H4 (cell line): Measurements from ENCODE around the gene PCK1.

DNA sequence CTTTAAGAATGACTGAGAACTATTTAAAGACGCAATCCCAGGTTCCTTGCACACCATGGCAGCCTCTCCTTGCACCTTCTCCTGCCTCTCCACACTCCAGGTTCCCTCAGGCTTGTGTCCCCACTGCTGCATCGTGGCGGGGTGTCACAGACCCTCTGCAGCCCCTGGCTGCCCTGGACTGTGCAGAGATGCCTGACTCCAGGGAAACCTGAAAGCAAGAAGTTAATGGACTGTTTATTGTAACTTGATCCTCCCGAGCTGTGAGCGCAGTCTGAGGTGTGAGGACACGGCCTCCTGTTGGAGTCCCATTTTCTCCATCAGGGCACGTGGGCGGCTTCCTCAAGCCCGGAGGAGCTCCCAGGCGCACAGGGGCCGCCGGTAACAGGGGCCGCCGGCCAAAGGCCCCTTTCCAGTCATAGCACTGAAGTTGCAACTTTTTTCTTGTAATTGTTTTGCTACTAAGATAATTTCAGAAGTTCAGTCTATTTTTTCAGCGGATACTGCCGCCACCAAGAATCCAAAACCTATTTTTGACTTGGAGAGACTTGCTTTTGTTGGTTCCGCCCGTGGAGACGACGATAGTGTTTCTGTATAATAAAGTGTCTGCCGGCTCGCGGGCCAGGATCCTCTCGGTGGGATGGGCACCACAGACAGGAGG is 17.0 kb downstream of the RBM38 start:
- RAMPAGE, long total RNA = no peak

GRCh38 chr20:57435414-57436284 is 44.5 kb downstream of the RBM38 start:
- RAMPAGE, long total RNA = no peak

- RAMPAGE, long total RNA = no peak
These were observed 49.7 kb downstream of the RBM38 start for GRCh38 chr20:57440534-57441594.

- RAMPAGE, long total RNA = no peak
These were observed 55.6 kb downstream of the CTCFL start for GRCh38 chr20:57468945-57470142.

GRCh38 chr20:57481756-57482363 is 43.1 kb downstream of the CTCFL start:
- RAMPAGE, long total RNA = no peak

GRCh38 chr20:57553671-57554047 is 7.3 kb upstream of the PCK1 start:
- RAMPAGE, long total RNA = no peak

DNA sequence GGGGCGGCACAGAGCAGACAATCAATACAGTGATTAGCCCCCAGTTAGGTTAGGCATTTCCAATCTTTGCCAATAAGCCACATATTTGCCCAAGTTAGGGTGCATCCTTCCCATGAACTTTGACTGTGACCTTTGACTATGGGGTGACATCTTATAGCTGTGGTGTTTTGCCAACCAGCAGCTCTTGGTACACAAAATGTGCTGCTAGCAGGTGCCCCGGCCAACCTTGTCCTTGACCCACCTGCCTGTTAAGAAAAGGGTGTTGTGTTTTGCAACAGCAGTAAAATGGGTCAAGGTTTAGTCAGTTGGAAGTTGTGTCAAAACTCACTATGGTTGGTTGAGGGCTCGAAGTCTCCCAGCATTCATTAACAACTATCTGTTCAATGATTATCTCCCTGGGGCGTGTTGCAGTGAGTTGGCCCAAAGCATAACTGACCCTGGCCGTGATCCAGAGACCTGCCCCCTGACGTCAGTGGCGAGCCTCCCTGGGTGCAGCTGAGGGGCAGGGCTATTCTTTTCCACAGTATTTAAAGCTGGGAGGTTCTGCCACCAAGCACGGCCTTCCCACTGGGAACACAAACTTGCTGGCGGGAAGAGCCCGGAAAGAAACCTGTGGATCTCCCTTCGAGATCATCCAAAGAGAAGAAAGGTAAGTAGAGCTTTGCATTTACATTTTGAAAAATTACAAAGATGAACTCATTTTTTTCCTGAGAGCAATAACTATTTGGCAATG is at the start of gene PCK1:
Gene PCK1, plus strand, starts transcription at position 556 of the 733 bp plus-strand sequence.
- RAMPAGE, long total RNA = no peak

DNA sequence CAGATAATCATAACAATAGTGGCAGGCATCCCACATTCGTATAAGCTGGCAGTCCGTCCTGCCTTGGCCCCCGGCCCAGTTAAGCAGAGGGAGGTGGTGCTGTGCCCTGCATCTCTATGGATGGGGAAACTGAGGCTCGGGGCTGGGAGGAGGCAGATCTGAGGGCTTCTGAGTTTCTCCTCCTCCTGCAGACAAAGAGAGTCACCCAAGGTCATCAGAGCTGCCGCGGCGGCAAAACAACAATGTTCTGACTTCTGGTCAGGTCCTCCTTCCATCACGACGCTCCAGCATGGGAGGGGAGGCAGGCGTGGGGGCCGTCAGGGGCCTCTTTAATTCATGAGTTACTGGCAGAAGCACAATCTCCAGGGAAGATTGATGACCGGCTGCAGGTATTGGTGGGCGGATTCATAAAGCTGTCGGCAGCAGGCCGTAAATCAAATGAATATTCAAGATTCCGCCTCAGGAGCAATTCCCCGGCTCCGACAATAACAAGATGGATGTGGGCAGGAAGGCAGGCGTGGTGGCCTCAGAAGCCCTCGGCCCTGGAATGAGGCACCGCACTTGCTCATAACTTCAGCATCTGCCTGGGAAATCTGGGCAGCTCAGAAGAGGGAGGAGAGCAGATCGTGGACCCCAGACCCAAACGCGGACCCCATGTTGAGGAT is 19.0 kb downstream of the PCK1 start:
- RAMPAGE, long total RNA = no peak

- RAMPAGE, long total RNA = no peak
These were observed 19.6 kb downstream of the PCK1 start for GRCh38 chr20:57580452-57580938.

GRCh38 chr20:57628993-57629336 is 8.7 kb upstream of the ZBP1 start:
- RAMPAGE, long total RNA = no peak

- RAMPAGE, long total RNA = no peak
These were observed 33.9 kb downstream of the PMEPA1 start for GRCh38 chr20:57675624-57676599.

- RAMPAGE, long total RNA = no peak
These were observed 8.7 kb downstream of the PMEPA1 start for GRCh38 chr20:57701039-57701669.

DNA sequence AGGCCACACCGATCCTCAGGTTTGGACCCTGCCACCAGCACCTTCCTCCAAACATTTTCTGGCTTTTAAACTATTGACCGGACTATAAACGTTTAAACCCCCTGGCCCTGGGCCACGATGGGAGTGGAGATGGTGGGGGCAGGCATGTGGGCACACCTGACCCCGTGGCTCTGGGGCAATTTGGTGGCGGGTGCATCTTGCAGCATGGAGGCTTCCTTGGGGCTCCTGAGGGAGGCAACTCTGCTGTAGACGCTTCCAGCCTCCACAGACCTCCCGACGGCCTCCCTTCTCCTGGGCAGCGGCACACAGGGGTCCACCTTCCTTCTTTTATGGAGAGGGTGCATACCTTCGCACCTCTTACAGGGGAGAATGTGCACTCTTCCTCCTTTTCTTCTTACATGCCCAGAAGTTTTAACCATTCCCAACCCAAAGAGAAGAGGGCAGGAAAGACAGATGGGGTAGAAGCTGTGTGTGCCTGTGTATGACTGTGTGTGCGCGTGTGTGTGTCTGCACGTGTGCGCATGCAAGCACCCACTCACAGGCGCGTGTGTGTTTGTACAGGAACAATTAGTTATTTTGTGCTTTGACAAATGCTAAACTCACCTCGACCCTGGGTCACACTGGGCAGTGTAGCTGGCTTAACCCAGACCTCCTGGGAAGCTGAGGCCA is 5.0 kb downstream of the PMEPA1 start:
- RAMPAGE, long total RNA = no peak

DNA sequence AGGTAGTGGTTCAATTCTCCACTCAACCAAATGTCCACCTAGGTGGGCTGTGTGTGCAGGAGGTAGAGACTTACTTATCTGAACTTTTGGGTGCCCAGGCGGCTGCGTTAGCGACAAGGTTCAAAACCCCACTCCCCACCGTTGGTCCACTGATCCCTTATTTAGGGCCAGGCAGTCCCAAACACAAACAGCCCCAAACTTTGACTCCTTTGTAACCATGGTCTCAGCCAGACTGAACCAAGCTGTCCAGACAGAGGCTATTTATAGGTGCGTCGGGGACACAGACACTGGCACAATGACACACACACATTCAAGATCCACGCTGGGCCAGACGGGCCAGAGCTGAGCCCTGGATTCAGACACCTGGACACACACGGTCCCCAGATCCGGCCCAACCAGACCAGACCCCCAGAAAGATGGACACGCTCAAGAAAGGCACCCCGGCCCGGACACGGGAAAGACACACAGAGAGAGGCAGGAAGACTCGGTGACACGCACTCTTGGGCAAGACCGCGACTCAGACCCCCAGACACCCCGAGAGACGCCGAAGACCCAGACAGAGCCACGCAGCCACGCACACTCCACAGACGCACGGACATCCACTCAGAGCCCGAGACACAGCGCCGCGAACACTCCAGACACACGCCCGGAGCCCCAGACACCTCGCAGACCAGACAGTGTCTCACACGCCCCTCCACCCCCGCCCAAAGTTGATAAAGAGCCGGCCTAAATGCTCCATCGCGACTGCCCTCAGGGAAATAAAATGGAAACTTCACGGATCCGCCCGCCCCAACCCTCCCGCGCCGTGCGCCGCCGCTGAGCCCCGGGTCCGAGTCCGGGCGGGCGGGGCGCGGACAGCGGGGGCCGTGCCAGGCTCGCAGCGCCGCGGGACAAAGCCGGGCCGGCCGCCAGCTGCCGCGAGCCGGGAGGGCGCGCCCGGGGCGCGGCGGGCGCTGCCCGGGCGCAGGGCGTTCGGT is 1.1 kb downstream of the PMEPA1 start:
- RAMPAGE, long total RNA = no peak

DNA sequence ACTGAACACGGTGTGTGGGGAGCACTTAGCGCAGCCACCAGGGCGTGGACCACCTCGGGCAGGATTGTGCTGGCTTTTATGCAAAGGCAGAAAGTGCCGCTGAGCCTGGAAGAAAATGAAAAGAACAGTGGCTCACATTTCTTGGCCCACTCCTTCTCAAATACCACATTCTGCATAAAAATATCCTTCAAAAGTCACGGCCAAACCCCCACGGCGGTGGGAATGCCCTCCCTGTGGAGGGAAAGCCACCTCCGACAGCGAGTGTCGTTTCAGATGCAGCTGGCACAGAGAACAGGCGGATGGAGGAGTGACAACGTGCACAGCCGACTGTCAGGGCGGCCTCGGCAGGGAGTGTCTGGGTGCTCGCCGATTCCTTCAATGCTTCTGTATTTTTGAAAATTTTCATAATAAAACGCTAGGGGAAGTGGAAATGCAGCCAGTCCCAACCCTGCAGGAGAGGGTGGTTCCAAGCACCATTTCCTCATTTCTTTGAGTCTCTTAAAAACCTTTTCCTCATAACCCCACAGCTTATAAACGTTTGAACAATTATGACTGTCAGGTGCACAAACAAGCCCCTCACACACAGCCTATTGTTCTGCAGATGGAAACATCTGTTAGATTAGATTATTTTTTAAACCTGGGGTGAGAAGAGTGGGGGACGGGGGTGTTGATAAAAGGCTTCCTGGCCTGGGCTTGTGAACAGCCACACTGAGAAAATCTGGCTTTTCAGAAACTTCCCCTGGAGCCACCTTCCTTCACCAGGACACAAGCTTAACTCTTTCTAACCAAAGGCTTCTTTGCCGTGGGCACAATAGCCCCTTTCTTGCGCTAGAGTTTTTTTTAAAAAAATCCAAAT is 151.2 kb upstream of the C20orf85 start:
- RAMPAGE, long total RNA = no peak

- RAMPAGE, long total RNA = no peak
These were observed 76.0 kb upstream of the C20orf85 start for GRCh38 chr20:58074600-58075124.

DNA sequence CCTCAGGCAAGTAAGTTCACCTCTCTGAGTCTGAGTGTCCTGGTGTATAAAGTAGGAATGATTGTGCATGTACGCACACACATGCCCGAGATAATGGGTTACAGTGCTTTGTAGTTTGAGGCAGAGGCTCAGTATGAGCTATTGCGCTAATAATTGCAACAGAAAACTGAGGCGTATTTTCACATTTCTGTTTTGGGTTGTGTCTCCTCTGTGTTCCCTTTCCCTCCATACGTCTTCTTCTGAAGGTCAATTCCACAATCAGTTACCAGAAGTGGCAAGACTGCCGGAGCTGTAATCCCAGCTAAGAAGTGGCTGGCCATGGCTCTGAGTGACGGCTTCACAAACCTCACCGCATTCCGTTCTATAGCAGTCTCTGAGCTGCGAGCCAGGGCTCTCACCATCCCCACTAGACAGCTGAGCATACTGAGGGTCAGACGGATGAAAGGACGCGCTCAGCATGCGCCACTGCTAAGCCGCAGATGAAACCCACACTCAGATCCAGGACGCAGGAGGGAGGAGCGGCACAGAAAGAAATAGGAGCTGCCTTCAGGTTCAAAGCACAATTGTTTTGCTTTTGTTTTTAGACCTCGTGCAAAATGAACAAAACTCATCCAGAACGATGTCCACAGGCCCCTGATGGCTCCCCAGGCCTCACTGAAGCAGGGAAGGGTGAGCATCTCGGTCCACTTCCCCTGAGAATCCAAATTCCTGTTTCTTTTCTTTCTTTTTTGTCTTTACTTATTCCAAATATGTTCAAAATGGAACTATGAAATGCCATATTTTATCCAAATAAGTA is 20.1 kb upstream of the C20orf85 start:
- RAMPAGE, long total RNA = no peak

DNA sequence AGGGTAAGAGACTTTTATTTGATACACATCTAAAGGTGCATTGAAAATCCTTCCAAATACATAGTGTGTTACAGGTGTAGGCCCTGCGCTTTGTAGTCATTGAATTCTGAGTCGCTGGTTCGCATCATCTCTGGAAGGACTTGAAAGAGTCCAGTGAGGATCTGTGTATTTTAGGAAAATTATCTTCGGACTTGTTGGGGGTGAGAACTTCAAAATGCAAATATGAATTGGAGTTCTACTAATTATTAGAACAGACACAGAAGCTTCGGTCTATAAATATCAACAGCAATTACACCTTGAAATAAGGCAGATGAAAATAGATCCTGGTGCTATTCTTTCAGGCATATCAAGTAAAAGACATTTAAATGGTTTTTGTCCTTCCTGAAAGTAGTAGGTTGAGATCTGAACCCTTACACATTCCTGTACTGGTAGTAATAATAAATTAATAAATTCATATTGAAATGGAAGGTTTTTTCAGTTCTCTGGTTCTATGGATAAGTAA is 1.7 kb downstream of the RAB22A start:
- RAMPAGE, long total RNA = no peak

DNA sequence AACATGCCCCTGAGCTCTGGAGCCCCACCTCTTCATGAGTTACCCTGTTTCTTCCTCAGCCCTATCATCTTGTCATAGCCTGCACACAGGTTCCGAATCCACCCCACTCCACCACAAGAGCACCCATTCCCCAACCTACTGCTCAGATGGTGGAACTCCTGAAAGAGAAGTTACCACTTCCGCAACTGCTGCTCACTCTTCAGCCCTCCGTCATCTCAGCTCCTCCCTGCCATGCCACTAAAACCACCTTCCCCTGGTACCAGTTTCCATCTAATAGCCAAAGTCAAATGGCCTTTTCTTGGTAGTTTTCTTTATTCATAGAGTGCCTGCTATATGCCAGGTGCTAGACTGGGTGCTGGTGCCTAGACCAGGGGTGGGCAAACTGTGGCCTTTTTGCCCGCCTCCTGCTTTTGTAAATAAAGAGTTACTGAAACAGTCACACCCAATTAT is 3.9 kb downstream of the RAB22A start:
- RAMPAGE, long total RNA = no peak

- RAMPAGE, long total RNA = no peak
These were observed 19.7 kb downstream of the VAPB start for GRCh38 chr20:58408491-58409348.